Airway epithelial cell (primary cell): ENCODE results near the genes AK1 and LCN2.

DNA sequence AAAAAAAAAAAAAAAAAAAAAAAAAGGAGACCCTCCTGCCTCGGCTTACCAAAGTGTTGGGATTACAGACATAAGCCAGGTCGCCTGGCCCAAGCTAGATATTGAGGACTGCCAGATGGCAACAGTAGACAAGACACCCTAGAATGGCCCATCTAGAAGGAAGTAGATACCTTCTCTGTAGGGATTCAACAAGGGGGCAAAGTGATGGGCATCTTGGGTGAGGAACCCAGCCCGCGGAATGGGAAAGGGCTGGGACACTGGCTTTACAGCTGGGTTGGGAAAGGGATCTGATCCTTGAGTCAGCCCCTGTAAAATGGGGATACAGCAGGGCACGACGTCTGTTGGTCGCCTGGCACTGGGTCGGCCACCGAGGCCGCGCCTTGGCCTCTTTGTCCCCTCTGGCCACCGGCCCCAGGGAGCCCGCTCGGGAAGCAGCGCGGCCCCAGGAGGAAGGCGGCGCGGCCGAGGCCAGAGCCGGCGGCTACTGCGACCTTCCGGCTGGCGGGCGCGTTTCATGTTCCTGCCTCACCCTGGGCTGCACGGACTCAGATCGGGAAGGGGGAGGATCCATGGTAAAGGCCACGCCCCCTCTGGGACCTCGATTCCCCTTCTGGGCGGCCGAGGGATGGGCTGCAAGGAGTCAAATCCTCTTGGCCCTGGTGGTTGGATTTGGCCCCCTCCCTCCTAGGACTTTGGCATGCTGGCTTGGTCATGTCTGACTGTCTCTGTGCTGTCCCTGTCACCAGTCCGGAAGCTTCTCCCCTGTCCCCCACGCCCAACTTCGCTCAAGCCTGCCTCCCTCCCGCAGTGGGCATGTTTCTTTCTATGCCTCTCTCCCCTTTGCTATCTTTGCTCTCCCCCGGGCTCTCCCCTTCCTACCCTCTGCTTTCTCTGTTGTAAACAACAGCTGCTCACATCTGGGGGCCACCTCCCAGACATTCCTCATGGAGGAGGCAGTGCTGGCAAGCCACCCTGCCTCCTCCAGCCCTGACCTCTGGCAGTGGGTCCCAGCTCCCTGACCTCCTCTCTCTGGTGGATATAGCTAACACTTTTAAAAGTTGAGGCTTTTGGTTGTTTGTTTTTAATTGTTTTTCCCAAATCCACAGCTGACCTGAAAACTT lies 25.7 kb downstream of the FPGS start:
- RAMPAGE, long total RNA: no peak

GRCh38 chr9:127874818-127875327 lies 2.6 kb downstream of the AK1 start:
- RAMPAGE, long total RNA: no peak

- RAMPAGE, long total RNA: no peak
Observed at GRCh38 chr9:127877555-127878021, at the start of gene AK1. TSS of gene AK1 (minus strand) at chr9:127877675.

GRCh38 chr9:127882527-127882945 lies 5.1 kb upstream of the AK1 start:
- RAMPAGE, long total RNA: no peak

GRCh38 chr9:127897152-127897671 lies 2.2 kb downstream of the ST6GALNAC6 start:
- RAMPAGE, long total RNA: no peak

DNA sequence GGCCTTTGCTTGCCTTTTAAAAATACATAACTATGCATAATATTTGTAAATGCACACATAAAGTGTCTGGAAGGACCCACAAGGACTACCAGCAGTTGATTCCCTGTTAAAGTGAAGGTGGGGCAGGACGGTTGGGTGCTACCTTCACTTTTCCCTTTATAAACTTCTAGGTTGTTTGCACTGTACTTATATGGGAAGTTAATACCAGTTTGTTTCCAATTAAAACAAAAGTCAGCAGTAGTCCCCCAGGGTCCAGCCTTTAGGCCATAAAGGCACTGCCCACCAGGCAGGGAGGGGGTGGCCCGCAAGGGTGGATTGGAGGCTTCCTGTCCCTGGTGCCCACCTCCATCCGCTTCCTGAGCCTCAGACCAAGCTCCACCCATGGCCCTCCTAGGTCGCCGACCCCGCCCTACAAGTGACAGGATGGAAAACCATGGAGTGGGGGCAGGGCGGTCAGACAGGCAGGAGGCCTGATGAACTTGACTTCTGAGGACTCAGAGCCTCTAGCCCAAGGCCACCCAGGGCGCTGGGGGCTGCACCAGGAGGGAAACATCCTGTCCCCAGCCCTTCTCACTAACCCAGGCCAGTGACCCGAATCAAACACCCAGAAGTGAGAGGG lies 4.0 kb upstream of the ST6GALNAC6 start:
- RAMPAGE, long total RNA: no peak

DNA sequence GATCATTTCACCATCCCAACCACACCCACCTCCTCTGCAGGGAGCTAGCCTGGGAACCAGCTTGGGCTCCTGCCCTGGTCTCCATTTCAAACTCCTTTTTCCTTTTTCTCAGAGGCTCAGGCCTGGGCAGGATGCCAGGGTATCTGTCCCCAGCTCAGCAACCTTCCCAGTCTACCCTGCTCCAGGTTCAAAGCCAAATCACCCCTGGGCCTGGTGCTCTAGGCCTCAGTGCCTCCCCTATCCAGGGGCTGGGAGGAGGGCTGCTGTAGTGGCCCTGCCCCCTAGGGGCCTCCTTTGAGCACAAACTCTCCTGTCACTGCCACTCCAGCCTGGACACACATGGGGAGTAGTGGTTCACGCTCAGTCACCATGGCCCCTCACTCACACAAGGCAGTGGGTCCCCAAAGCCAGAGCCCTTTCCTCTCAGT lies 1.4 kb upstream of the ST6GALNAC4 start:
- RAMPAGE, long total RNA: no peak

DNA sequence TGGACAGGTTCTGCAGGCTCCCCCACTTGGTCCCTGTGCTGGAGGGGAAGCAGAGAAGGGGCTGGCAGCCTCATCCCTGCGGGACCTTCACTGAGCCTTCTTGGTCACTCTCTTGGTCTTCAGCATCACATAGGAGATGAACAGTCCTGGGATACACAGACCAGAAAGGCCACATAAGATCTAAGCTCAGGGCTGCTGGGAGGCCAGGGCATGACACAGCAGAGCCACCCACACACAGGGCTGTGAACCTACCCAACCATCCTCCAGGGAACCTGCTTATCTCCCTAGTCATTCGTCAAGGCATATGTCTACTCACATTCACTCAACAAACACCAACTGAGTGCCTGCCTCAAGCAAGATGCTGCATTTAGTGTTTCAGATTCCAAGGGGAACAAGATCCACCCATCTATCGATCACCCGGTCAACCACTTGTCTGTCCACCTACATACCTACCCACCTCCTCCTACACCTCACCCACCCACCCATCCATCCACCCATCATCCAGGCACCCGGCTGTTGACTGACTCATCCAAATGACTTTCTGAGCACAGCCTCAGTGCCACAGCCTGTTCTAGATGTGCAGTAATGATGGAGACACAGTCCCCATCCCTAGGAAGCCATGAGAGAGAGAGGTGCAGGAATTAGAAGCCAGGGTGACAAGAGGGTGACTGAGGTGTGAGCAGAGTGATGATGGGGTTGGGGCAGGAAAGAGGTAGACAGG lies 1.9 kb downstream of the DPM2 start:
- RAMPAGE, long total RNA: no peak

DNA sequence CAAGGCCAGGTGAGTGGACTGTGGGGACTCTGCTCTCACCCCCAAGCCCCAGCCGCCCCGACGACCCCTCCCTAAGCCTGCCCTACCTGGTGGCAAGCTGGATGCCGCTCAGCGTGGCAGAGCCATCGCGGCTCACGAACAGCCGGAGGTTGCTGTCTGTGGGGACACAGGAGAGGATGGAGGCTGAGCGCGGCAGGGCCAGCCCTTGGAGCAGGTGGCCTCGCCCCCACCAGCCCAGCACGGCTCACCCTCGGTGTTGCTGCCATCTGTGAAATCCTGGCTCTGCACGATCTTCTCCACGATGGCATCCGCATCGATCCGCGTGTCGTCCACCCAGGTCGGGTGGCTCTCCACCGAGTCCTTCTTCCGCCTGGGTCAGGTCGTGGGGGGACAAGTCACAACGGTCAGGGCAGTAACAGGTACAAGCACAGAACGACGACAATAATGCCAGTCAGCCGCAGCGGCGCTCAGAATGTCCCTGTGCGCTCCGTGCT lies 6.9 kb upstream of the DPM2 start:
- RAMPAGE, long total RNA: no peak

GRCh38 chr9:127949679-127950154 lies 12.1 kb upstream of the DPM2 start:
- RAMPAGE, long total RNA: no peak

DNA sequence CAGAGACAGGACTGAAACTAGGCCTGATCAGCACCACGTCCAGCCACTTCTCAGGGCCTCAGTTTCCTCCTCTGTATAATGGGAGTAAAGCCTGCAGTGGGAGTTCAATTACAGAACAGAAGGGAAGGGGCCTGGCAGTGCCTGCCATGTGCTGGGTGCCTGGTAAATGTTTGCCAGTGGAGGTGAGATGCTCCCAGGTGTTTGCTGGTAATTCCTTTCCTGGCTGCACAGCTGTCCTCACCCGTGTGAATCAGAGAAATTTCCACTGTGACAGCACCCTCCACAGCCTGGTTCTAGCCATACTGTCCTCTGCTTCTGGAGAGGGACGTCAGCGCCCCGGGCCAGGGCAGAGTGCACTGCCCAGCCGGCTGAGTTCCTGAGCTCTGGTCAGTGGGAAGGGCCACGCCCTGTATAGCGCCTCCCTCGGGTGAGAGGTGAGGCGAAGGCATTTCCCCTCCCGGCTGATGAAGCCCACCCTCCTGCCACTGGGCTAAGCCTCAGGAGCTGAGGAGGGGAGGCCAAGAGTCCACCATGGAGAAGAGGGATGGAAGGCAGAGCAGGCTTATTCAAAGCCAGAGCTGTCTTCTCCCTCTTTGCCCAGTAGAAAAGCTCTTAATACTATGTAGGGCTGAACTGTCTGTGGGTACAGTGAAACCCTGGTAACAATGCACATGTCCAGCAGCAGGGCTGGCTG lies 14.4 kb upstream of the DPM2 start:
- RAMPAGE, long total RNA: no peak

DNA sequence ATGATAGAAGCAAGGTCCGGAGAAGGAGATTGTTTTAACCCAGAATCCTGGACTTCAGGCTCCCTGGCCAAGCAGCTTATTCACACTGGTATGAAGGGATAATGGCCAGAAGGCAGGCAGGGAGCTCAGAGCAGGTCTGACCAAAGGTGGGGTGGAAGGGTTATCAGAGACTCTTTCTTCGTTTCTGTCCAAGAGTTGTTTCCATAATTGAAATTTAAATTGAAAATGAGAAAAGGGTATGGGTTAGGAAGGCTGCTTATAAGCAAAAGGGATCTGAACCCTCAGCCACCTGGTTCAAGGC lies 17.9 kb downstream of the EEIG1 start:
- RAMPAGE, long total RNA: no peak

- RAMPAGE, long total RNA: no peak
Observed at GRCh38 chr9:127973195-127974029, 7.4 kb downstream of the EEIG1 start.

GRCh38 chr9:128056124-128056478 lies 11.0 kb downstream of the NAIF1 start:
- RAMPAGE, long total RNA: no peak

DNA sequence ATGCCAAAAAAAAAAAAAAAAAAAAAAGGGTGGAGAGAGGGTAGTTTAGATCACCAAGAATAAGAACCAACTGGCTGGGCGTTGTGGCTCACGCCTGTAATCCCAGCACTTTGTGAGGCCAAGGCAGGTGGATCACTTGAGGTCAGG lies 11.2 kb downstream of the SLC25A25 start:
- RAMPAGE, long total RNA: no peak

- RAMPAGE, long total RNA: no peak
Observed at GRCh38 chr9:128141876-128142624, 7.2 kb upstream of the LCN2 start.

- RAMPAGE, long total RNA: start-site peak on the plus strand at chr9:128149453-128149457, 42 and 37 reads in 2 replicates
Observed at GRCh38 chr9:128148922-128149996, at the start of gene LCN2. TSS of gene LCN2 (plus strand) at chr9:128149453.

GRCh38 chr9:128160492-128160753 lies 358 bp downstream of the BBLN start:
- RAMPAGE, long total RNA: no peak

DNA sequence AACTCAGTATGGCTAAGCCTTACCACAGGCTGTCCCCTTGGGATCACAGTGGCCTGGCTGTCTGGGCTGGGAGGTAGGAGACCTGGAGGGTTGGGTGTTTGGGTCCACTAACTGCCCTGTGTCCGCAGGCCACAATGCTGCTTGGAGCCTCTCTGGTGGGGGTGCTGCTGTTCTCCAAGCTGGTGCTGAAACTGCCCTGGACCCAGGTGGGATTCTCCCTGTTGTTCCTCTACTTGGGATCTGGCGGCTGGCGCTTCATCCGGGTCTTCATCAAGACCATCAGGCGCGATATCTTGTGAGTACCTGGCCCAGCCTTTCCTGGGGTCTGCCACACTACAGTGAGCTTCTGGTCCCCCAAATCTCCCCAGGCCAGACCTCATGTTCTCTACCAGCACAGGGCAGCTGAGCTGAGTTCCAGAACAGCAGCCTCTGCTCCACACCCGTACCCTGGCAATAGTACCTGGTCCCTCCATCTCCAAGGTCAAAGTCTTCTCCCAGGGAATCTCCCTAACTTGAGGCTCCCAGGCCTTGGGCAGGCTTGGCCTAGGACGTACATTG lies 2.8 kb downstream of the SLC27A4 start:
- RAMPAGE, long total RNA: no peak

DNA sequence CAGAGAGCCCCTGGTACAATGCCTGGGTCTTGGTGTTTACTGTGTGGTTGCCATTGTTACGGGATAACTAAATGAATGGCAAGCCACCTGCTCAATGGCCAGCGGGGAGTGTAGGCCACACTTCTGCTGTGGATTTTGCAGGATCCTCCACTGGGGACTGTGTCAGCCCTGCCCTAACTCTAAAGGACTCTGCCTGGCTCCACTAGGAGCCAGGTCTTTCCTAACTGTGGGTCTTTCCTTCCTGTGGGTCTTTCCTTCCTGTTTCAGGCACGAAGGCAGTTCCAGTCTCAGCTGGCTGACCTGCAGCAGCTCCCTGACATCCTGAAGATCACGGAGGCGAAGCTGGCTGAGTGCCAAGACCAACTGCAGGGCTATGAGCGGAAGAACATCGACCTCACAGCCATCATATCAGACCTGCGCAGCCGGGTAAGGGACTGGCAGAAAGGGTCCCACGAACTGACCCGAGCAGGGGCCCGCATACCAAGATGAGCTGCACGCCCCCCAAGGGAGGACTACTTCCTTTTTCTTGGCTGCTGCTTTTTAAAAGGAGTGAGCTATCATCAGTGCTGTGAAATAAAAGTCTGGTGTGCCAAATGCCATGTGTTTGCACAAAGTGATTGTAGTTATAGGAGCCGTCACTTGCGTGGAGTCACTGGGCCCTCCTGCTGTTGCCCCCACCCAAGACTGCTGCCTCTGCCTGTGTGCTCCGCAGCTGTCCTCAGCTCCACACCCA lies 10.1 kb upstream of the GLE1 start:
- RAMPAGE, long total RNA: no peak